Hair follicular keratinocyte (primary cell): ENCODE results near the genes DZIP3, C3orf85 and DPPA4.

DNA sequence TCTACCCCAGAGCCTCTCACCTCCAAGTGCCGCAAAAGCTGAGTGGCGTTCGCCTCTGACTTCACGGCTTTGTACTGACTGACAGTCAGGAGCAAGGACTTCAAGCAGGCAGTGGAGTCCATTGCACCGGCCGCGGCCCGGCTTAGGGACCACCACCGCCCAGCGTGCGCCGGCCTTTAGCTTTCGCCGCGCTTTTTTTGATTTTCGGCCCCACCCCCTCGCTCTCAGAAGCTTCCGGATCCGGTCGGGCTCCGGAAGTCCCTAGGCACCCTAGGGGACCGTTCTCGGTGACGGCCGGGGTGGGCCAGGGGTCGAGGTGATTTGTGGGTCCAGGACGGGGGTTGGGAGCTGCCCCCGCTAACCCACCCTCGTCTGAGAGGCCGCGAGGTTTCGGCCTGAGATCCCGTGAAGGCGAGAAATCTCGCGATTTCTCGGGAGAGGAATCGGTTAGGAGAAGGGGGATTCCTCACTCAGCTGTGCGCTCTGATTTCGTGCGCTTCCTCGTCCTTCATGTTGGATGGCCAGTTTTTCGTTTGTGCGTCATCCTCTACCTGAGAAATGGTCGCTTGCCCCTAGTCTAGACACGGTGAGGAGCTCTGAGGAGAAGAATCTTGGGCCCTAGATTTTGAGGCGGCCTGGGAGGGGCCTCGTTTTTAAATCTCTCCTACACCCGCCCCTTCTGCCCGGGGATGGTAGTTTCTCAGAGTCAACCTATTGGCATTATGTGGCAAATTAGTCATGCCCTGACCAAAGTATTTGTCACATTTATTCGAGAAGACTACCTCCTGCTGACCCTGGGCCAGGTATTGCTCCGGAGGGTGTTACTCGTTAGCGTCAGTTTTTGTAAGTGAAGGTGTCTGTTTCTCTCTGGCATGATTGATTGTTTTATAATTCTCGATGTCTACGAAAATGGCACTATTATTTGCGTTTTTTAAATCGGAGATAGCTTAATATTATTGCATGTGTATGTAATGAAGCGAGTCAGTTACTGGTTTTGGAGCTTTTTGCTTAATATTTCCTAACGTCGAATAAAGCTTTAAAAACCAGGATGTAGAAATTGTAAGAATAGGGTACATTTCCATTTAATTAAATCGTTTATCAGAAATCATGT lies at the start of gene DZIP3:
DZIP3 (plus strand) TSS at position 469 of the 1,111 bp plus-strand sequence.
- RAMPAGE, long total RNA = start-site peak on the plus strand centred at position 463 of the sequence, 59 bp wide, 15 and 7 reads in 2 replicates

GRCh38 chr3:108590403-108591046 lies 1.0 kb downstream of the DZIP3 start:
- RAMPAGE, long total RNA = no peak

DNA sequence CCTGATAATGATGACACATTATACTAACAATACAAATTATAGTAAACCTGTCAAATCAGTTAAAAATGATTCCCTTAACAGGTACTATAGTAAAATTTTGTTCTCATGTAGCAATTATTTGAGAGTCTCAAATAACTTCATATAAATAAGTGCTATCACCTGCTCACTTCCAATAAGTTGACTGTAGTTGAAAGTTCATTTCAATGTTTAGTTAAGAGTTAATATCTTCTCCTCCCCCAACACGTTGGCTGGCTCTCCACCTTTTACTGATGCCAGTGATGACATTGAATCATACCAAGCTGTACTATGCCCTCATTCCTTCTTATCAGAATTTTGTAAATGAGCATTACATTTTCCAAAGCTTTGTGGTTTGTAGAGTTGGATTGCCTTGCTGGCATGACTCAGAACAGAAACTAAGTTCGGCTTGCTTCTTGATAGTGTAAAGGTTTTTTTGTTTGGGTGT lies 3.4 kb upstream of the C3orf85 start:
- RAMPAGE, long total RNA = no peak

- RAMPAGE, long total RNA = no peak
These were observed at the start of gene C3orf85 for GRCh38 chr3:109136328-109137178. Gene C3orf85, plus strand, starts transcription at chr3:109136719.

DNA sequence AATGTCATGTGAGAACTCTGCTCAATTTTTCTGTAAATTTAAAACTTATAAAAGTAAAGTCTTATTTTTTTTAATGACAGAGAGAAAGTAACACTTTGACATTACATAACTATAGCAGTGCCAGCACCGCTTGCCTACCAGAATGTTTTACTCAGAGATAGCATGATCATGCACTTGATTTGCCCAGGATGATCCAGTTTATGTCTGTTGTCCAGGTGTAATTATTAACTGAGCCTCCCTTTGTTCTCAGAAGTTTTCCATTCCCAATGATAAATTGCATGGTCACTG lies 24.8 kb downstream of the C3orf85 start:
- RAMPAGE, long total RNA = no peak

DNA sequence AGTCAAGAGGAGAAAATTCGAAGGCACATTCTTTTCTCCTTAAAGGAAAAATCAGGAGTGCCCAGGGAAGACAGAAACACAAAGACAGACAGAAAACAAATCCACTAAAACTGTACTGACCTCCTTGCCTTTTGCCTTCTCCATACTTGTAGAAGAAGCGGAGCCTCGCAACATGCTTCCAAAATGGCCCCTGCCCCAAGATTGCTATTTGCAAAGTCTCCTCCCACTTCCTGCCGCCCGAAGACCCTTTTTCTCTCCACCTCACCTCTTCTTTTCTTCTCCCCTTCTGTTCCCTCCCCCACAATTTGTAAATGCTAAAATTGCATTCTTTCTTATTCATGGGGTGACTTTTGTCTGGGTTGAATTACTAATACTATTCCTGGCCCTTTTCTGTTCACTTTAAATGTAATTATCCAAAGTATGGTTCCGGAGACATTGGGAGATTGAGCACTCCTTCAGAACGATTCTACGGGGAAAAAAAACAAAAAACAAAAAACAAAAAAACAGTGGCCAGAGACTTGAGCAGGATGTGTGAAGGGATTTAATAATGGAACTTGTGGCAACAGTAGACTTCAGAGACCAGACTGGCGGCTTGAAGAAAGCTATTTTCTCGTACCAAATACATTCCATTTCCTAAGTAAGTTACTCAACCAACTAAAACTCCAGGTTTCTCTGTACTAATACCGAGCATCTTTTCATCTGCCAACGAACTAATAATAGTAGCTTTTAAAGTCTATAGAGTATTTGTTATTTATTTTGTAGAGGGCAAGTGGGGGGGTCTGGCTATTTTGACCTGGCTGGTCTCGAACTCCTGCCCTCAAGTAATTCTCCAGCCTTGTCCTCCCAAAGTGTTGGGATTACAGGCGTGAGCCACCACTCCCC lies at the start of gene DPPA4:
DPPA4 (minus strand) TSS at position 203 of the 882 bp plus-strand sequence.
- RAMPAGE, long total RNA = no peak

DNA sequence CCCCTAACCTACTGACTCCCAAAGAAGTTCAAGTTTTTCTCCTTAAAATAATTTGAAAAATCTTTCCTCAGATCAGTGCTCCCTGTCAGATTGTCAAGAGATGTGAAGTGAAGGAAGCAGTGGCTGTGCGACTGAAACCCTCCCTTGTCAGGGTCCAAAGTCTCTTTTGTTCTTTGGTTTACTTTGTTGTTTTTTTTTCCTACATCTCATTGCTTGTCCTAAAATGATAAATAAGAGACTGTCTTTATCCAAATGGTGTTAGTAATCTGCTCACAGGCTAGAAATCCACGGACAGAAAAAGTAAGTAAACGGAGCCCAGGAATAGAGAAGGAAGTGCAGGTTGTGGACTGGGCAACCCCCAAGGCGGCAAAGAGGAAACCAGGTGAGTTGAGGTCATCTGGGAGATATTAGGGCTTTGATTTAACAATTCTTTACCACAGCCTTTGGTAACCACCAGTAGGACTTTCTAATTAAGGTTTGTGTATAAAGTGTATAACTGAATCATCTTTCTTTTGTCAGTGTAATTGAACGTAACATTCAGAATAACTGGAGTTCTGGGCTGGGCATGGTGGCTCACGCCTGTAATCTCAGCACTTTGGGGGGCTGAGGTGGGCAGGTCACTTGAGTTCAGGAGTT lies 1.1 kb upstream of the DPPA4 start:
- RAMPAGE, long total RNA = no peak

DNA sequence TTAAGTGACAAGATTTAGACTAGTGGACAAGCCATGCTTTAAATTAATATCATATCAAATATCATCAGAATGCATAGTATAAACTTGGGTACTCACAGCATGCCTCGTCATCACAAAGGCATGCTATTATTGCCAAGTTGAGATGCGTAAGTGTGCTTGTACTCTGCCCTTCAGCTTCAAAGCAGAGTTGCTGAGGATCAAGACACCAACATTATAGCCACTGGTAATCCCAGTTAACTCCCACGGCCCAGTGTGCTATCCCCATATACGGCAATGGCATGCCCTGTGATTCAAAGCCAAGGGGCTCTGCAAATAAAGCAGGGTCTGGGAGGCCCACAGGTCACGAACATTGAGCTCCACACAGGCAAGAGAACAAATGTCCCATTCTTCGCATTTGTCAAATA lies 298.2 kb upstream of the NECTIN3 start:
- RAMPAGE, long total RNA = no peak

DNA sequence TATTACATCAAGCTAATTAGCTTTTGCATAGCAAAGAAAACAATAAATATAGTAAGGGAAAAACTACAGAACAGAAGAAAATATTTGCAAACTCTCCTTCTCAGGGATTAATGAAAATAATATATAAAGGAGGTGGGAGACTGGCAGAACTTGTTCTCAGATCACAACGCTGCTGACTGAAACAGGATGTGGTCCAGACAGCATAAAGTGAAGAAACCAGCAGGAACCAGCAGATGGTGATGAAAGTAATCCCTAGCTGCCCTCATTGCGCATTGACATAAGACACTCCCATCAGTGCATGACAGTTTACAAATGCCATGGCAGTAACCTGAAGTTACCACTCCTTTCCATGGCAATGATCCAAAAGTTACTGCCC lies 149.2 kb upstream of the CD96 start:
- RAMPAGE, long total RNA = no peak

- RAMPAGE, long total RNA = no peak
These were observed 15.1 kb upstream of the ZBED2 start for GRCh38 chr3:111610205-111610615.

- RAMPAGE, long total RNA = no peak
These were observed 76.1 kb upstream of the PHLDB2 start for GRCh38 chr3:111782731-111783563.

- RAMPAGE, long total RNA = no peak
These were observed 55.8 kb upstream of the PHLDB2 start for GRCh38 chr3:111803054-111803827.

GRCh38 chr3:111859952-111861070 lies 1.2 kb downstream of the PHLDB2 start:
- RAMPAGE, long total RNA = no peak

DNA sequence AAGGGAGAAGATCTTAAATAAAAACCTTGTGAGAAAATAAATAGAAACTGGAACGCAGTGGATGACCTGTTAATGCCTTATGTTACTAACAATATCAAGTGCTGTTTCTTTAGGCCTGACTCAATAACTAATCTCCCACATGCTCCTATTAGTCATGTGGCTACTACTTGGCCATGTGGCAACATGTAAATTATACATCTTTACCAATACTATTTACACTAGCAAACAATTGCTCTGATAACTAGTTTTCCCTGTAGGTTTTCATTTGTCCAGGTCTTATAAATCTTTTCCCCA lies 11.6 kb upstream of the C3orf52 start:
- RAMPAGE, long total RNA = no peak

- RAMPAGE, long total RNA = no peak
These were observed 6.3 kb downstream of the C3orf52 start for GRCh38 chr3:112092260-112093098.

DNA sequence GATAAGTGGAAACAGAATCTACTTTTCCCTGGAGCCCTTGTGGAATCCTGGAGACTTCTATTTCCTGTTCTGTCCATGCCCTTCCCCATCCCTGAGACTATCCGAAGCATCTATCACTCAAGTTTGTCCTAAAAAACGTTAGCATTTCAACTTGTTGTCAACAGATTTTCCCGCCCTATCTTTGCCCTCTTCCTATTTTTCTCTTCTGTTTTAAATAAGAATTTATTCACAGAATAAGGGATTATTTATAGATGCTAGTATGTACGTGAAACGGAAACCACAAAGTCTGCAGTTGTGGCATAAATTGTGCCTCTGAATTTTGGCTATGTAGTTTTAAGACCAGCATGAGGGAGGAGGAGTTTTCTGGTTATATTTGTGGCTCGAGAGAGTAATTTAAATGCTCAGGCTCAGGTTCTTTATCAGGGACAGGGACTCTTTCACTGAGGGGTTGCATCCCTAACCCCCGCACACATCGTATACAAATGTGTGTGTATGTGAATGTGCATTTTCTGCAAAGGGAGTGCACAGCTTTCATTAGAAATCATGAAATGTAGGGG lies 12.7 kb downstream of the GCSAM start:
- RAMPAGE, long total RNA = no peak

DNA sequence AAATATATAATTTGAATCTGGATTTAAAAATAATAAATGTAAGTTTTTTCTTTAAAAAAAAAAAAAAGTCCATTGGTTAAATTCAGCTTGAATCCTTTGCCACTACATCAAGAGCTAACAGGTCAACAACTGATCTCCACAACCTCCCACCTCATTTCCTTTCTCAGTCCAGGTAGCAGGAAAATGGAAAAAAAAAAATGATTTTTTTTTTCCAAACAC lies 322 bp upstream of the CD200 start:
- RAMPAGE, long total RNA = no peak

DNA sequence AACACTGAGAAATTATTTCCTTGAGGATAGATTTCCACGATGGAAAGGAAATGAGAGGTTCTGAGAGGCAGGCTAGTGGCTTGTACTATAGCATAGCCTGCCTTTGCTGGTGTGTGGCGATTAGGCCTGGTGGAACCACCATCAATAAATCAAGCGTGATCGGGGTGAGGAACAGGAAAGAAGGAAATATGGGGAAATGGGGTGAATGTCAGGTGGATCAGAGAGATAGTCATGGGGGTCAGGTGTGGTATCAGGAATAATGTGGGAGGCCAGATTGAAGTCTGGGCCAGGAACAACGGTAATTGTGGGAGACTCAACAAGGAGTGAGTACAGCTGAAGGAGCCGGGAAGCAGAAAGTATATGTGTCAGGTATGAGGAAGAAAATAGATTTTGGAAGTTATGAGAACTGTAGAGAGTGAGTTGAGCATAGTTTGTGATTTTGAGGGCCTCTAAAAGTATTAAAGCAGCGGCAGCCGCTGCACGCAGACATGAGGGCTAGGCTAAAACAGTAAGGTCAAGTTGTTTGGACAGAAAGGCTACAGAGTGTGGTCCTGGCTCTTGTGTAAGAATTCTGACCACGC lies 80.0 kb downstream of the BTLA start:
- RAMPAGE, long total RNA = no peak

GRCh38 chr3:112580481-112580998 lies 18.7 kb downstream of the SLC35A5 start:
- RAMPAGE, long total RNA = no peak

DNA sequence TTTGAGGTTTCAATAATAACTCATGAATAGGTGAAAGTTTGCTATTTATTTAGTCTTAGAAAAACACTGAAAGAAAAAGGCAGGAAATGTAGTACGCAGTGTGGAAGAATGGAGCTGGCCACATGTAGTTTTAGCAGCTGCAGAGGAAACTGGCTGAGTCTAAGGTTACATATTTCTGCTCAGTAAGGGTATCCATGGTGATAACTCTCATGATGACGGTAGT lies 35.8 kb downstream of the CCDC80 start:
- RAMPAGE, long total RNA = no peak